GM12892 (cell line): ENCODE results near the gene TMEM82.

- RRBS = 24% methylated on average over 27 of the region's 81 CpGs
Observed at GRCh38 chr1:15154025-15155116, 824 bp downstream of the TMEM51 start.

- RRBS = no CpG with 5 or more reads among the region's 15 CpGs
Observed at GRCh38 chr1:15157788-15158490, 4.4 kb downstream of the TMEM51 start.

DNA sequence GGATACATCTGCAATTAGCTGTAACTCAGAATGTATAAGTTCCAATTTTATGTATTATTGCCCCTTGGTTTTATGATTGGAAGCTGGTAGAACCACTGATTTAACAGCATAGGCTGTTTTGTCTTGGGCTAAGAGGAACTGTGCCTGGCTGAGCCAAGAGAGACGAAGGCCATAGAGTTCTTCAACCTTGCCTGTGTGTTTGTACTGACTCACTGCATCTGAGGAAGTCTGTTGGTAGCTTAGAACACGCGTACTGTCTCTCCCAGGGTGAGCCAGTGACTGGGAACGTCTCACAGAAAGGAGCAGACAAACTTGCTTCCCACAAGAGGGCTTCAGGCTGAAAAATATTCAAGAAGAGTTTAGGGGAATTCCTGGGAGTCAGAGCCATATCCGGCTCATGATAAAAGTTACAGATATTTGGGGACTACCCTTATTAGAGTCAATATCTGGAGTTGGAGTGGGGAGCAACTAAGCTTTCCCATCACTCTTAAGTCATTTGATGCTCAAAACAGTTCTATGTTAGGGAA lies 15.0 kb downstream of the TMEM51 start:
- RRBS = no CpG with 5 or more reads among the region's 5 CpGs

DNA sequence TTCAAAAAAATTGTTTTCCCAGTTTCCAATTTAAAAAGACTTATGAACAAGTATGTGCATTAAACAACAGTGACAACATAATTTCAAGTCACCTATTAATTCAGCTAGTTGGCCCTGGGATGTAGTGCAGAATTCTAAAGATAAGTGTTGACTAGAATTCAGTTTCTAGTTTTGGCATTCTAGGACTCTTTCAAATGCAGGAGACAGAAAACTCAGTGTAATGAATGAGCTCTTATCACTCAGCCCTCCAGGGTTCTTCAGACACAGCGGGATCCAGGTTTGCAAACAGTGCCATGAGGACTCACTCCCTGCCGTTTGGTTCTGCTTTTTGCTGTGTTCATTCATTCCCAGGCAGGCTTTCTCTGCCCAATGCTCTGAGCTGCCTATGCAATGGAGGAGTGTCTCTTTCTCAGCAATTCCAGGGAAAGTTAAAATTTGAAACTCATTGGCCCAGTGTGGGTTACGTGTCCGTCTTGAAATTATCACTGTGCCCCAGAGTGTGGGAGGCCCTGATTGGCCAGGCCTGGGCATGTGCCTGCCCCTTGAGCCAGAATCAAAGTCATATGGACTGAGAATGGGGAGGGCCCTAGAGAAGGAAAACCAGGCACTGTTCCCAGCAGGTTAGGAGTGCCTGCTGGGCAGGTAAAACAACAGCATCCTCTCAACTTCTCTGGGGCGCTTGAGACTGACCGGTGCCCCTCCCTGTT lies 43.3 kb downstream of the TMEM51 start:
- RRBS = 98% methylated on average over 1 of the region's 6 CpGs

- RRBS = no CpG with 5 or more reads among the region's 2 CpGs
Observed at GRCh38 chr1:15207961-15208242, 39.1 kb upstream of the FHAD1 start.

DNA sequence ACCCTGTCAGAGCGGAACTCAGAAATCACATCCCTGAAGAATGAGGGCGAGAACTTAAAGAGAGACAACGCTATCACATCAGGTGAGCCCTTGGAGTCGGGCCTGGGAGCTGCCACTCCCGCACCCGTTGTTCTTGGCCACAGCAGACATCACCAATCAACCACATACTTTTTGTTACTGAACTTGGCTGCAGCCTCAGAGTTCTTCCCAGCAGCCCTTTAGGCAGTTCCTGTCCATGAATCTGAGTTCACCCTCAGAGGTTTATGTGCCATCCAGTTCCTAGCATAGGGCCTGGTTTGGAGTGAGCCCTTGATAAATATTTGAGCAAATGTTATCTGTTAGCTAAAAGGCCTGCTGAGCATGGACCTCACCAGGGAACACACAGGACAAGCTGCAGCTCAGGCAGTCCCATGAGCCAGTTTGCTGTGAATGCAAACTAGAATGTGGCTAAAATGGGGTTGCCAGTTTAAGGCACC lies 61.7 kb downstream of the FHAD1 start:
- RRBS = no CpG with 5 or more reads among the region's 6 CpGs

GRCh38 chr1:15507516-15508296 lies 16.3 kb downstream of the CASP9 start:
- RRBS = no CpG with 5 or more reads among the region's 11 CpGs

GRCh38 chr1:15573217-15574054 lies 11.4 kb downstream of the AGMAT start:
- RRBS = no CpG with 5 or more reads among the region's 10 CpGs

- RRBS = no CpG with 5 or more reads among the region's 7 CpGs
Observed at GRCh38 chr1:15605550-15606308, 11.5 kb upstream of the DDI2 start.

- RRBS = no CpG with 5 or more reads among the region's 9 CpGs
Observed at GRCh38 chr1:15667589-15668702, 8.4 kb downstream of the RSC1A1 start.

- RRBS = no CpG with 5 or more reads among the region's 5 CpGs
Observed at GRCh38 chr1:15669655-15670370, 10.3 kb downstream of the RSC1A1 start.

DNA sequence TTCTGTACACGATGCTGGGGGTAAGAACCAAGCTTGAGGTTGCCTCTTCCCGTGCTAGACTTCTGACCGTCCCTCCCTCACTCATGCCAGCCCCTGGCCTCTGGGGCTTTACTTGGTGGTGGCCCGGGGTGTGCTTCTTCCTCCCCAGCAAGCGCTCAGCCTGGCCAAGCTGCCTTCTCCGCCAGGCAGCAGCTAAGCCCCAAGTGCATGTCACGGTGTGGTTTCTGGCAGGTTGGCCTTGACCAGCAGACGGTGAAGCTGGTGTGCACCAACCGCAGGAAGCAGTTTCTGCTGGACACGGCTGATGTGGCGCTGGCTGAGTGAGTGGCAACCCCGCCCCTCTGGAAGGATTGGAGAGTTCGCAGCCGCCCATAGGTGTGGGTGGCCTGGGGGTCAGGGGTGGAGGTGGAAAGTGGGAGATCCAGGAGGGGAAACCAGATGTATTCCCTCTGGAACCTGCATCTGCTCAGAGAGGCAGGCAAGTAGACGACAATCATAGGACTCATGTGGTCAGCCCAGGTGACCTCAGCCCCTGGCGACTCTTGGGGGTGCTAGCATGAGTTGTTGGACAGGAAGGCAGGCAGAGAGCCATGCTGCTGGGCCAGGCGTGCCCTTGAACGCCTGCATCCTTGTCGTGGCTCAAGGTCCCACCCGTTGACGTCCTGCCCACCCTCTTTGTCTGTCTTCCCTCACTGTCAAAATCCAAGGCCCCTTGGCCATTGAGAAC lies 7.0 kb upstream of the SLC25A34 start:
- RRBS = no CpG with 5 or more reads among the region's 21 CpGs

DNA sequence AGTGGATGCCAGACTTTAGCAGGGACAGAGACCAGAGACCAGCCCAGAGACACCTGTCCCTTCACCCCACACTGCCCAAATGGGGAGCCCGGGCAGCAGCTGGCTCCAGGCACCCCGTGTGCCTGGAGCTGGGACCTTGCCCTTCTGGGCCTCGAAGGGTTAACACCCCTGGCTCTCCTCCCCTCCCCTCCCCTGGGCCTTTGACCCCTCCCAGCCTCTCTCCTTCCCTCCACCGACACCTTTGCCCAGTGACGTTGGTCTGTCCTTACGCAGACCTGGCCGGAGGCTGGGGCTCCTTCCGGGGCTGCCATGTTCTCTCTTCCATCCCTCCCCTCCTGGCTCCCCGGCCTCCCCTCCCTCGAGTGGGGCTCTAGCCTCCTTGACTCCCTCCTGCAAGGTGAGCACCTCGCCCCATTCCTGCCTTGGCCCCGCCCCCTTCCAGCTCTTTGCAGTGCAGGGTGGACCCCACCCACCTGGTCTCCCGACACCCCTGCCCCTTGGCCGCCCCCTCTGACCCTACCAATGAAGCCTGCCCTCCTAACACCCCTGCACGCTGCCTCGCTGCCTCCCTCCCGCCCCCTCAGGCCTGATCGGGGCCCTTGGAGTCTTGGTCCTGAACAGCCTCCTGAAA lies at the start of gene TMEM82:
Gene TMEM82, plus strand, starts transcription at position 249 of the 631 bp plus-strand sequence.
- RRBS = no CpG with 5 or more reads among the region's 18 CpGs

DNA sequence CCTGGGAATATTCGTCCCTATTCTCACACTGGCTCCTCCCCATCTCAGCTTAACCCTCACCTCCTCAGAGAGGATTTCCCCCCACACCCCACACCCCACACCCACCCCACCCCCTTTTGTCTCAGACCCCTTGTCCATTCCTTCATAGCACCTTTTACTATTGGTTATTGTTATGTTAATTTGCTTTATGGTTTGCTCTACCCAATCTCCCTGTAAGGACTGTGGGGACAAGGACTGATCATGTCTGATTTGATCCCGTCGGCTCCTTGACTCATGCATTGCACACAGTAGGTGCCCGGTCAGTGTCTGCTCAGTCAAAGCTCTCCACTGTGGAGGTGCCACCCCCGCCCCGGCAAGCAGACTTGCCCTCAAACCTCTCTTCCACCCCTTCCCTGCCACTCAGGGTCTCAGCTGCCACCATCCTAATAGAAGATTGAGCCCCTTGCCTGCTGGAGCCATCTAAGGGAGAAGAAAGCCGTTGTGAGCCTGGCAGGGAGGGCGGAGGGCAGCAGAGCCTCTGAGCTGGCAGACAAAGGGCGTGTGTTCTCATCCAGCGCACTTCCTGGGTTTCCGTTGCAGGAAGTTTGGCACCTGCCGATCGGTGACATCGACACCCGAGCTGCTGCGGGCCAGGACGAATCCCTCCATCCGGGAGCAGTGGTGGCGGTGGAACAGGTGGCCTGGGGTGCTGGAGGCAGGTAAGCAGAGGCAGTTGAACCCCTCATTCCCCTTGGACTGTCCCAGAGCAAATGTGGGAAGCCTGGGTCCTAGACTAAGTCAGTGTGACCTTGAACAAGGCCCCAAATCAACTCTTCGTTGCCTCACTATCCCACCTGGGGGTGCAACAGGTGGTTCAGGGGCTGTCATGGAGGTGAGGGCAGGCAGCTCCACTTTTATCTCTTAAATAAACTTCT lies 2.3 kb upstream of the FBLIM1 start:
- RRBS = 24% methylated on average over 3 of the region's 20 CpGs

DNA sequence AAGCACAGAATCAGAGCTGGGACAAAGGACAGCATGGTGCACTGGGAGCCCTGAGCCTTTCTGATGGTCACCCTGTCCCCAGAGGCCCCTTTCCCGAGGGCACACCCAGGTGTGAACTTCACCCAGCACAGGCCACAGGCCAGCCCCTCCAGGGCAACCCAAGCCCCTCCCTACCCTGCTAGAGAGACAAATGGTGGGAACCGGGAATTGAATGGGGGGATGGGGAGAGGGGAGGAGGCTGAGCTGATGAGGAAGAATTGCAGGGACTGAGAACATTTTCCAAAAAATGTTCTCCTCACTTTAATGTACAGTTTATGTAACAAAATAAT lies 13.4 kb downstream of the UQCRHL start:
- RRBS = no CpG with 5 or more reads among the region's 2 CpGs

DNA sequence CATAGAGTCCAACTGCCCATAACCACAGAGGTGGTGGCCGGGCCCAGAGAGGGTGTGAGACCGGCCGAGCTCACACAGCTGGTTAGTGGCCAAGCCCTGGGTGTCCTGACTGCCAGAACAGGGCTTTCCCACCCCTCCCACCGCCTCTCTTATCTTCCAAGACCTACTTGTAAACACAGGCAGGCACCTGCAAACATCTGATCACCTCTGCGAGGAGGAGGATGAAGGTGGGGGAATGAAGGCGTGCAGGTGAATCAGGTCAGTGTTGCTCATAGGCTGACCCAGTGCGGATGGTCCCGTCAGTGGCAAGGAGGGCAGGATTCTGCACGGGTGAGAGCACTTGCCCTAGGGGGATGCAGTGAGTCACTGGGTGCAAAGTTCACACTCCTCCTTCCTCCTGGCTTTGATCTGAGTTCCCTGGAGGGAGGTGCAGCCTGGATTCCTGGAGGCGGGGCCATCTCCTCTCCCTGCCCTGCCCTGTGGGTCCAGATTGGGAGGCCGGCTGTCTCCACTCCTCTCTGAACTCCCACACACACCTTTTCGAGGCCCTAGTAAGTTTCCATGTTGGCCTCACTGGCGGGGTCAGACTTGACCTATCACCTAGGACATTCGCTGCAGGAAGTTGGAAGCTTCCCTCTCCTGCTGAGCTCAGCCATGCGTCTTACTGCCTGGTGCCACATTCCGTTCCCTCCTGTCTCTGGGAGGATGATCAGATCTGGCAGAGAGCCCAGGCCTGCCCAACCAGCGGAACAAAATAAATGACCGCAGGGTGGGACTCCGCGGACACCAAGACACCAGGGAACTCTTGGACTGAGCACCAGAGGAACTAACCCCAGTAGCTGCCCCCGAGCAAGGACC lies 7.3 kb downstream of the UQCRHL start:
- RRBS = no CpG with 5 or more reads among the region's 21 CpGs

GRCh38 chr1:15833796-15834218 lies 13.7 kb upstream of the SPEN start:
- RRBS = no CpG with 5 or more reads among the region's 6 CpGs

- RRBS = no CpG with 5 or more reads among the region's 8 CpGs
Observed at GRCh38 chr1:15919217-15919648, 56.7 kb downstream of the ZBTB17 start.

DNA sequence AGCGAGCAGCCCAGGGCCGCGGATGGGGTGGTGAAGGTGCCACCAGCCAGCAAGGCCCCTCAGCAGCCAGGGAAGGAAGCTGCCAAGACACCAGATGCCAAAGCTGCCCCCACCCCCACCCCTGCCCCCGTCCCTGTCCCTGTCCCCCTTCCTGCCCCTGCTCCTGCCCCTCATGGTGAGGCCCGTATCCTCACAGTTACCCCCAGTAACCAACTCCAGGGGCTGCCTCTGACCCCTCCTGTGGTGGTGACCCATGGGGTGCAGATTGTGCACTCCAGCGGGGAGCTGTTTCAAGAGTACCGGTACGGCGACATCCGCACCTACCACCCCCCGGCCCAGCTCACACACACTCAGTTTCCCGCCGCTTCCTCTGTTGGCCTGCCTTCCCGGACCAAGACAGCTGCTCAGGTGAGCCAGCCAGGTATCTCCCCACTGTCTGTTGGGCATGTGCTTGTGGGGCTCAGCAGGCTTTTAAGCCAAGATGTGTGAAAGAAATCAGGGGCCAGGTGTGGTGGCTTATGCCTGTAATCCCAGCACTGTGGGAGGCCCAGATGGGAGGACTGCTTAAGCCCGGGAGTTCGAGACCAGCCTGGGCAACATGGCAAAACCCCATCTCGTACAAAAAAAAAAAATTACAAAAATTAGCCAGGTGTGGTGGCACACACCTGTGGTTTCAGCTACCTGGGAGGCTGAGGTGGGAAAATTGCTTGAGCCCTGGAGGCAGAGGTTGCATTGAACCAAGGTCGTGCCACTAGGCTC lies 39.9 kb downstream of the ZBTB17 start:
- RRBS = 97% methylated on average over 4 of the region's 18 CpGs

- RRBS = 92% methylated on average over 5 of the region's 49 CpGs
Observed at GRCh38 chr1:15944634-15945375, 31.1 kb downstream of the ZBTB17 start.